Measurements from ENCODE around the genes BCORL1, RAB33A, ENOX2, STK26 and GPC3.

GRCh38 chrX:125758083-125758662 is 407.9 kb downstream of the DCAF12L2 start:
- PRO-cap: no peak
- RAMPAGE, long total RNA, 5 experiments: no peak in any of the 5 experiments
- RRBS: no CpG with 5 or more reads among the region's 7 CpGs

DNA sequence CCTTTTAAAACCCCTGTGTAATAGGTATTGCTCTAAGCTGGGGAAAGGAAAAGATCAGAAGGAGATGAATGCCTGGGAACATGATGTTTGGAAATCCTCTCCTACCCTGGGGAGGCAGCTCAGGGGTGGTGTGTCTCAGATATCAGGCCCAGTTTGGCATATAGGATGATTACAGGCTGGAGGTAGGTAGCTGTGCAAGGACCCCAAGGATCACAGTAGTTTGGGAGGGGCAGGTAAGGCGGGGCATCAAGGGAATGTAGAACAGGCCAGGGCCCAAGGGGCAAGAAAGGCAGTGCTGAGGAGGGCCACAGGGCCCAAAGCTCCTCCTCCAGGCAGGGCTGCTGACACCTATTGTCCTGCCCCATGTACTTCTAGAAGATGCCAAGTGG is 17.6 kb downstream of the SASH3 start:
- PRO-cap: no peak
- RAMPAGE, long total RNA, 5 experiments: no peak in any of the 5 experiments
- RRBS: no CpG with 5 or more reads among the region's 1 CpG

- PRO-cap: no peak
- RAMPAGE, long total RNA, 5 experiments: no peak in any of the 5 experiments
- RRBS: no CpG with 5 or more reads among the region's 1 CpG
Measured at GRCh38 chrX:129830869-129831242, 12.8 kb downstream of the ZDHHC9 start.

GRCh38 chrX:129931325-129931557 is 25.3 kb downstream of the UTP14A start:
- PRO-cap: bidirectional peak, plus-strand start at chrX:129931718, minus-strand start at chrX:129931422
- RAMPAGE, long total RNA, 5 experiments: no peak in any of the 5 experiments
- RRBS: no CpG with 5 or more reads among the region's 10 CpGs

GRCh38 chrX:129981534-129983040 is at the start of gene BCORL1:
BCORL1 (plus strand) TSS chrX:129982635.
- PRO-cap: bidirectional peak, plus-strand start at chrX:129982635, minus-strand start at chrX:129982329
- RAMPAGE, long total RNA, 5 experiments: no peak in any of the 5 experiments
- RRBS: 38% methylated on average over 26 of the region's 97 CpGs

DNA sequence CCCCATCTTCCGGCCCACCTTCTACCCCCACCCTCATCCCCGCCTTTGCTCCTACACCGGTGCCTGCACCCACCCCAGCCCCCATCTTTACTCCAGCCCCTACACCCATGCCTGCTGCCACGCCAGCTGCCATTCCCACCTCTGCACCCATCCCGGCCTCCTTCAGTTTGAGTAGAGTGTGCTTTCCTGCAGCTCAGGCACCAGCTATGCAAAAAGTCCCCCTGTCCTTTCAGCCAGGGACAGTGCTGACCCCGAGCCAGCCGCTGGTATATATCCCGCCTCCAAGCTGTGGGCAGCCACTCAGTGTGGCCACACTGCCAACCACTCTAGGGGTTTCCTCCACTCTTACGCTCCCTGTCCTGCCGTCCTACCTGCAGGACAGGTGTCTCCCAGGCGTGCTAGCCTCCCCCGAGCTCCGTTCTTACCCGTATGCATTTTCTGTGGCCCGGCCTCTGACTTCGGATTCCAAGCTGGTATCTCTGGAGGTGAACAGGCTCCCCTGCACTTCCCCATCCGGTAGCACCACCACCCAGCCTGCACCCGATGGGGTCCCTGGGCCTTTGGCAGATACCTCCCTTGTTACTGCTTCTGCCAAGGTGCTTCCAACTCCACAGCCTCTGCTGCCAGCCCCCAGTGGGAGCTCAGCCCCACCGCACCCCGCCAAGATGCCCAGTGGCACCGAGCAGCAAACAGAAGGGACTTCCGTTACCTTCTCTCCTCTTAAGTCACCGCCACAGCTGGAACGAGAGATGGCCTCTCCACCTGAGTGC is 31.6 kb downstream of the BCORL1 start:
- PRO-cap: no peak
- RAMPAGE, long total RNA, 5 experiments: no peak in any of the 5 experiments
- RRBS: 89% methylated on average over 8 of the region's 24 CpGs

- PRO-cap: no peak
- RAMPAGE, long total RNA, 5 experiments: start-site peak on the plus strand in 4 of 5 experiments, at chrX:130015925-130016194 at its widest, 10 to 15 reads per replicate
- RRBS: 82% methylated on average over 3 of the region's 19 CpGs
Measured at GRCh38 chrX:130015760-130016365, 33.4 kb downstream of the BCORL1 start.

DNA sequence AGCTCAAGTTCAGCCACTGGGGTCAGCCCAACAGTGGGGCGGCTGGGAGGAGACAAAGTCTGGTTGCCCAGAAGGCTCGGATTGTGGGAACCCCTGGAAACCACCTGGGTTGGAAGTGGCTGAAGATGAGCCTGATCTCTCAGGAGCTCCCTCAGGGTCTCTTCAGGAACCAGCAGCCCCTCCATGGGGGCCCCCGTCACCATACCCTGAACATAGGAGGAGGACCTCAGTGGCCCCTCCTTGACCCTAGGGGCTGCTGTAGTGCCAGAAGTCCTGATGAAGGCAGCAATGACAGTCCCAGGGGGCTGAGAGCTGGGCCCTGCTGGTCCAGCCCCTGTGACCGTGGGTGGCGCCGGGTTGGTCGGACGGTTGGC is 43.4 kb downstream of the ELF4 start:
- PRO-cap: no peak
- RAMPAGE, long total RNA, 5 experiments: start-site peak on the minus strand in 2 of 5 experiments, centred at positions 188 to 295 of the sequence, 10 to 14 reads per replicate
- RRBS: no CpG with 5 or more reads among the region's 8 CpGs

DNA sequence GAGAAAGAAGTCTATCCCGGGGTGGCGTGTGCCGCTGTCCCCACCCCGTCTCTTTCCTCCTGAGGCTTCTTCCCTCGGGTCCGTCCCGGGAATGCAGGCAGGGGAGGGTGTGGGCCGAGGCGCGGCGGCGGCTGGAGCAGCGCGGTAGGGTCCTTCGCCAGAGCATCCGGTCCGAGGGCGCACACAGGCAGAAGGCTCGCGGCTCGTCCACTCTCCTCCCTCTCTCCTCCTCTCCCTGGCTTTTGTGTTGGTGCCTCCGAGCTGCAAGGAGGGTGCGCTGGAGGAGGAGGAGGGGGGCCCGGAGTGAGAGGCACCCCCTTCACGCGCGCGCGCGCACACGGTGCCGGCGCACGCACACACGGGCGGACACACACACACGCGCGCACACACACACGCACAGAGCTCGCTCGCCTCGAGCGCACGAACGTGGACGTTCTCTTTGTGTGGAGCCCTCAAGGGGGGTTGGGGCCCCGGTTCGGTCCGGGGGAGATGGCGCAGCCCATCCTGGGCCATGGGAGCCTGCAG is at the start of gene RAB33A:
Gene RAB33A (plus strand): TSS at position 389 of the 525 bp plus-strand sequence.
- PRO-cap: unidirectional peak, plus-strand start at position 160 of the sequence
- RAMPAGE, long total RNA, 5 experiments: start-site peak on the plus strand in 2 of 5 experiments, centred at positions 389 to 413 of the sequence, 11 to 17 reads per replicate
- RRBS: 33% methylated on average over 28 of the region's 51 CpGs

DNA sequence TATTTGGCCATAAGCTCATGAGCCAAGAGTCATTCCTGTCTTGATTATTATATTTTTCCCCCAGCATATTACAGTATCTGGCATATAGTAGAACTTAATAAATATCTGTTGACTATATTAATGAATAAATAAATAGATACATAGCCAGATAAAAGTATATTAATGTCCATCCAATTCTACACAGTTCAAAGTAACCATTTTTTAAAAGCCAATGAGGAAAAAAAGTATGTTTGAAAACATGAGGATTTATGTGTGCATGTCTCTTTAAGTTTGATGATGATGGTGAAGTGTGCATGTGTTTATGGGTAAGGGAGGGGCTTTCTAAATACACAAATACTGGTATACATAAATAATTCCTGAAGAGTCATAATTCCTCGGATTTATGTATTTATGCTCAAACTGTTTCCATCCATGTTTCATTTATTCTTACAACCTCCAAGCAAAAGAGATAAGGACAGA is 75.4 kb downstream of the ENOX2 start:
- PRO-cap: no peak
- RAMPAGE, long total RNA, 5 experiments: no peak in any of the 5 experiments
- RRBS: no CpG with 5 or more reads among the region's 1 CpG

GRCh38 chrX:130902358-130903686 is at the start of gene ENOX2:
ENOX2 (minus strand) TSS chrX:130903209.
- PRO-cap: unidirectional peak, plus-strand start at chrX:130902791; bidirectional peak, plus-strand start at chrX:130903000, minus-strand start at chrX:130902869; bidirectional peak, plus-strand start at chrX:130903546, minus-strand start at chrX:130903209
- RAMPAGE, long total RNA, 5 experiments: start-site peak on the minus strand in 5 of 5 experiments, at chrX:130903167-130903216 at its widest, 46 to 131 reads per replicate
- RRBS: 19% methylated on average over 22 of the region's 63 CpGs

DNA sequence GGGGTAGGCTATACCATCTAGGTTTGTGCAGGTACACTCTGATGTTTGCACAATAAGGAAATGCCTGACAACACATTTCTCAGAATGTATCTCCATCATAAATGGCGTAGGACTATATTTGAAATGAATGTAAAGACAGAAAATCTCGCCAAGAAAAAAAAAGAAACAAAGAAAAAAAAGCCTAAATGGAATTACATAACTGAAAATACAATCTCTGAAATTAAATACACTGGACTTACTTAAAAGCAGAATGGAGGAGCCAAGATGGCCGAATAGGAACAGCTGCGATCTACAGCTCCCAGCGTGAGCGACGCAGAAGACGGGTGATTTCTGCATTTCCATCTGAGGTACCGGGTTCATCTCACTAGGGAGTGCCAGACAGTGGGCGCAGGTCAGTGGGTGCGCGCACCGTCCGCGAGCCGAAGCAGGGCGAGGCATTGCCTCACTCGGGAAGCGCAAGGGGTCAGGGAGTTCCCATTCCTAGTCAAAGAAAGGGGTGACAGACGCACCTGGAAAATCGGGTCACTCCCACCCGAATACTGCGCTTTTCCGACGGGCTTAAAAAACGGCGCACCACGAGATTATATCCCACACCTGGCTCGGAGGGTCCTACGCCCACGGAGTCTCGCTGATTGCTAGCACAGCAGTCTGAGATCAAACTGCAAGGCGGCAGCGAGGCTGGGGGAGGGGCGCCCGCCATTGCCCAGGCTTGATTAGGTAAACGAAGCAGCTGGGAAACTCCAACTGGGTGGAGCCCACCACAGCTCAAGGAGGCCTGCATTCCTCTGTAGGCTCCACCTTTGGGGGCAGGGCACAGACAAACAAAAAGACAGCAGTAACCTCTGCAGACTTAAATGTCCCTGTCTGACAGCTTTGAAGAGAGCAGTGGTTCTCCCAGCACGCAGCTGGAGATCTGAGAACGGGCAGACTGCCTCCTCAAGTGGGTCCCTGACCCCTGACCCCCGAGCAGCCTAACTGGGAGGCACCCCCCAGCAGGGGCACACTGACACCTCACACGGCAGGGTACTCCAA is 34.9 kb downstream of the OR13H1 start:
- PRO-cap: no peak
- RAMPAGE, long total RNA, 5 experiments: no peak in any of the 5 experiments
- RRBS: no CpG with 5 or more reads among the region's 41 CpGs

DNA sequence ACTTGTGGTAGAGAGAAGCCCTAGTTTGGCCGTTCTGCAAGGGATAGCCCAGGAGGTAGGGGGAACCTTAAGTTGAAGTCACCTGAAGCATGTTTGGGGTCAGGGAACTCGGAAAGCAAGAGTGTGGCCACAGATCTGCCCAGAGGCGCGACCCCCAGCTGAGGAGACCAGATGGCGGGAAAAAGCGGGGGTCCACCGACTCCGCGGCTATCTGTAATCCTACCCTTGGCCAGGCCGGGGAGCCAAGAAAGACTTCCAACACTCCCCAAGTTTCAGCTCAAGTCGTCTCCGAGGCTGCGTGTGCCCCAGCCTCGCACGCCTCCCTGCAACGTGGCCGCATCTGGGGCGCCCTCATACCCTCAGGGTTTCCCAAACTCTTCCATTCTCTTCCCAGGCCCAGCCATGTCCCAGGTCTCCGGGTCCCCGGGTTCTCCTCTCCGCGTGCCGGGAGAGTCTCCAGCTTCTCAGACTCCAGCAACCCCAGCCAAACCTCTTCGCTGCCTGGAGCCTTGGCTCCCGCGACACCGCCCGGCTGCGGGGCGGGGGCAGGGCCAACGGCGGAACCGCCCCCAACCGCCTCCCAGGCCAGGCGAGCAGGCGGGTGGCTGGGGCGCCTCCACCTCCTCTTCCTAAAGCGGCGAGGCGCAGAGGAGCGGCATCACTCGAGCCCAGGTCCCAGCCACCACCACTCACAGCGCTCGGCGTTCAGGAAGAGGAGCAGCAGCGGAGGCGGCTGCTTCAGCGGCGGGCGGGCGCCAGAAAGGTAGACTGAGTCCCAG is at the start of gene STK26:
Gene STK26 (plus strand): TSS at position 658 of the 779 bp plus-strand sequence.
- PRO-cap: bidirectional peak, plus-strand start at position 632 of the sequence, minus-strand start at position 496 of the sequence
- RAMPAGE, long total RNA, 5 experiments: start-site peak on the plus strand in 4 of 5 experiments, centred at positions 619 to 686 of the sequence, 18 to 278 reads per replicate
- RRBS: 33% methylated on average over 6 of the region's 51 CpGs

- PRO-cap: no peak
- RAMPAGE, long total RNA, 5 experiments: no peak in any of the 5 experiments
- RRBS: no CpG with 5 or more reads among the region's 1 CpG
Measured at GRCh38 chrX:132416916-132417332, 71.9 kb downstream of the MBNL3 start.

- PRO-cap: no peak
- RAMPAGE, long total RNA, 5 experiments: no peak in any of the 5 experiments
- RRBS: no CpG with 5 or more reads among the region's 6 CpGs
Measured at GRCh38 chrX:132751023-132751890, 207.2 kb downstream of the HS6ST2 start.

GRCh38 chrX:133543938-133544659 is 128.8 kb upstream of the GPC4 start:
- PRO-cap: no peak
- RAMPAGE, long total RNA, 5 experiments: no peak in any of the 5 experiments
- RRBS: no CpG with 5 or more reads among the region's 5 CpGs

- PRO-cap: unidirectional peak, minus-strand start at chrX:133985580; bidirectional peak, plus-strand start at chrX:133985811, minus-strand start at chrX:133985580
- RAMPAGE, long total RNA, 5 experiments: start-site peak on the minus strand in 4 of 5 experiments, at chrX:133985567-133985640 at its widest, 37 to 1,731 reads per replicate
- RRBS: 29% methylated on average over 32 of the region's 77 CpGs
Measured at GRCh38 chrX:133985360-133986172, at the start of gene GPC3. GPC3 (minus strand) TSS chrX:133985594.

DNA sequence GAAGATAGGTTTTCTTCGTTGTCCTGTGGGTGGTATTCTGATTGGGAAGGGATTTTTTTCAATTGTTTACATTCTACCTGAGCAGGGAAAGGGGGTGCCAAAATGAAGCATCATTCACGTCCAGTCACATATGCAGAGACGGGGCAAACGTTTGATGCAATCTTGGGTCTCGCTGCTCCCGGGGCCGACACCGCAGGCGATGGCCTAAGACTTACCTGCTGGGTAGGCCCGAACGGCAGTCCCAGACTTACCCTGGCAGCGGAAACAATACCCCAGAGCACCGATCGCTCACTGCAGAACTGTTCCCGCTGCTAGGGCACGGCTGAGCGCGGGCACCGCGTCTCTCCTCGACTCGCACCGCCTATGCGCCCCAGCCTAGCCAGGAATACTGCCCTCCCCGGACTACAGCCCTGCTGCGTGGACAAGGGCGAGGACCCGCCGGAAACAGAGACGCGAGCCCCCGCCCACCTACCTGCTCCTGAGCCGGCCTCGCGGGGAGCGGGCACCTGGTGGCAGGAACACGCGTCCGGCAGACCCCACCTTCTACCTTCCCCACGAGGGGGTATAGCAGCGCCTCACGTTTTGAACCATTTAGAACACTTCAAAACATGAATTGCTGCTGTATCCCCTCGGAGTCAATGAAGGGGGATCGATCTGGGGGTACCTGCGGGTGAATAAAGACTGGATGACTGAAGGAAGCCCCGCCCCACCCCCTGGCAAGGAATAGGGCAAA is 86.3 kb downstream of the HPRT1 start:
- PRO-cap: no peak
- RAMPAGE, long total RNA, 5 experiments: start-site peak on the minus strand in 1 of 5 experiments, centred at position 248 of the sequence, 23 to 58 reads per replicate
- RRBS: 71% methylated on average over 15 of the region's 46 CpGs

DNA sequence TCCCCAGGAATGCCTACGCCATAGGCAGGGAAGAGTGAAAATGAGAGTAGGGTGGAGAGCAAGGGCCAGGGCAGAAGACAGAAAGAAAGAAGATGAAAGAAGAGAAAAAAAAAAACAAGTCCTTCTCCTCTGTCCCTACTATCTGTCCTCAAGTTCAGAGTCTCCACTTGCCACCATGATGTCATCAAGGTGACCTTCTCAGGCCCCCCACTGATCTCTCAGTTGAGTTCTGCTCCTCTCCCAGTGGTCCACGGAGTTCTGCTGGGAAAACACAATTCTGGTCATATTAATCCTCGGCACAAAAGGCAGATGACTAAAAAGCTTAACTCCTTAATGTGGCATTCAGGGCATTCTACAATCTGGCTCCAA is 94.6 kb downstream of the HPRT1 start:
- PRO-cap: no peak
- RAMPAGE, long total RNA, 5 experiments: no peak in any of the 5 experiments
- RRBS: no CpG with 5 or more reads among the region's 3 CpGs

DNA sequence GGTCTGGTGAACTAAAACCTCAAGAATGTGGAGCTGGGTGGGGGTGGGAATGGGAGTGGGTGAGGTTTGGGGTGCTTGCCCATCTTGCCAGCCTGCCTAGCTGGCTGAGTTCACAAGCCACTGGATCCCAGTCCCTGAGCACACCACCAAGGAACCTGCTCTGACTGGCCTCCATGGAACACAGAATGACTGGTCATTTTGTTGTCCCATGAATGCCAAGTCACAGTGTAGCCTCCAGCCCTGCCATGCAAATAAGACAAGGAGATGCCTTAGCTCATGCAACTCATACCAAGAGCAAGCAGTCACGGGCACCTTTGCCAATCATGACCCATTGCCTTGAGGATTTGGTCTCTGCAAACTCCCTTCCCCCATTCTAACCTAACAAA is 12.2 kb upstream of the PLAC1 start:
- PRO-cap: no peak
- RAMPAGE, long total RNA, 5 experiments: no peak in any of the 5 experiments
- RRBS: no CpG with 5 or more reads among the region's 1 CpG